NT2/D1 (cell line): ENCODE measurements around the genes TRPV4 and GPN3.

GRCh38 chr12:109461868-109462970 is 14.9 kb downstream of the KCTD10 start:
- RRBS, 2 experiments = no CpG with 5 or more reads among the region's 14 CpGs

DNA sequence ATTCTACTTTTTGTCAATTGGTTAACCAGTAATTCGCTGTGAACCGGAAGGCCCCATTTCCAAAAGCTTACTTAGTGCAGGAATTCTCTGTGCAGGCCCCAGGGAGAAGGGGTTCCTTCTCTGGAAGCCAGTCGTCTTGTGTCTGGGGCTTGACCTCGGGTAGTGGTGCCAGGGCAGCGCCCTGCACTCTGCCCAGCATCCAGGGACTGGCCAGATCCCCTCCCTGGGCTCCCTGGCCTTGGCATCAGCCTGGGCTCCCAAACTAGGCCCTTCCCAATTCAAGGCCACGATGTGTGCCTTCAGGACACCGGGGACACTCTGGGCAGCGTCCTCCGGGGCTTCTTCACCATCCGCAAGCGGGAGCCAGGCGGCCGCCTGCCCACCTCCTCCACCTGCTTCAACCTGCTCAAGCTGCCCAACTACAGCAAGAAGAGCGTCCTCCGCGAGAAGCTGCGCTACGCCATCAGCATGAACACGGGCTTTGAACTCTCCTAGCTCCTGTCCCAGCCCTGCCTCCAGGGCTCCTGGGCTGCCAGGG is 38.9 kb downstream of the MMAB start:
- RRBS, 2 experiments = 96 to 100% methylated on average over 2 of the region's 19 CpGs

- RRBS, 2 experiments = 3% methylated on average over 13 of the region's 37 CpGs
Observed at GRCh38 chr12:109718171-109718760, 4.6 kb downstream of the FAM222A start.

DNA sequence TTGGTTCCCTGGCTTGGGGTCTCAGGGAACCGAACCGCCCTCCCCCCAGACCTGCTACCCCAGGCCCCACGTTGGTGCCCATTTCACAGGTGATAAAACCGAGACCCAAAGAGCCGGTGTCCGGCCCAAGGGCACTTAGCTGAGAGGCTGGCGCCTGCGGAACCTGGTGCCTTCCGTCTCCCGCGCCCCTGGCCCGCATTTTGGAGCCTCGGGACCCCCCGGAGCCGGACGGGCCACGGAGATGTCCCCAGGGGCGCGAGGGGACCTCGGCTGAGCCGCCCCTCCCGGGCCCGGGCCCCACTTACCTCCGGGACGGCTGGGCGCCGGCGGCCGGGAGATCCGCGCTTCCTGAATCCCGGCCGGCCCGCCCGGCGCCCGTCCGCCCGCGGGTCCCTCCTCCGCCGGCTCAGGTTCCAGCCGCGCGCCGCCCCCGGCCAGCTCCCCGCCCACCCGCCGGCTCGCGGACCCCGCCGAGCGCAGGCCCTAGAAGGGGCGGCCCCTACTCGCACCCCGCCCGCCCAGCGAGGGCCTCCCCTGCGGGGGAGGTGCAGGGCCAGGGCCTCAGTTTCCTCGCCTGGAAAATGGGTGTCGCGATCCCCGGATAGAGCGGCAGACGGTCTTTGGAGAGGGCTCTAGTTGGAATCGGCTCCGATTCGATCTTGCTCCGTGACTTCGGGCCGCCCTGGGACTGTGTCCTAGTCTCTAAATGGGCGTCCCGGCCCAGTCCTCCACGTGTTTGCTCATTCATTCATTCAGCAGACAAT is at the start of gene TRPV4:
Gene TRPV4 (minus strand): TSS at position 354 of the 764 bp plus-strand sequence.
- RRBS, 2 experiments = under 1 to 25% methylated on average over 11 to 20 of the region's 76 CpGs

DNA sequence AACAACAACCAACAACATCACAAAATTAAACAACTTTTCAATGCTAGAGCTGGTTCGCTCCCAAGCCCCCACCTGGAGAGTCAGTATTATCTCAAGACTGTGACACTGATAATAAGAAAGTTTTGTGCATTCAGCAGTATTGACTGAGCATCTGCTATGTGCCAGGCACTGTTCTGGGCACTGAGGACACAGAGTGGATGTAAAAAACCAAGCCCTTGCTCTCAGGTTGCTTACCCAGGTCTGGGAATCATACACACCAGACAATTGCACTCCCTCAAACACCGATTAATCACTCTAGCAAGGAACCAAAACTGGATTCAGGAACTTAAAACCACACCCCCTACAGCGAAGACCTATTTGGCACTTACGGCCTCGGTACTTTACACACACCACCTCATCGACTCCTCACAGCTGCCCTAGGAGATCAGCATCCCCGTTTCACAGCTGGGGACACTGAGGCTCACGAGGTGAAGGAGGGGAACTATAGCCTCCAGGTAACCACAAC is 1.7 kb downstream of the GLTP start:
- RRBS, 2 experiments = no CpG with 5 or more reads among the region's 8 CpGs

GRCh38 chr12:109903688-109904277 is 3.7 kb downstream of the TCHP start:
- RRBS, 2 experiments = no CpG with 5 or more reads among the region's 9 CpGs

- RRBS, 2 experiments = no CpG with 5 or more reads among the region's 4 CpGs
Observed at GRCh38 chr12:110042211-110042748, 6.0 kb downstream of the C12orf76 start.

GRCh38 chr12:110072957-110074100 is 25.0 kb upstream of the C12orf76 start:
- RRBS, 2 experiments = no CpG with 5 or more reads among the region's 21 CpGs

- RRBS, 2 experiments = no CpG with 5 or more reads among the region's 18 CpGs
Observed at GRCh38 chr12:110108783-110110112, 14.9 kb upstream of the IFT81 start.

DNA sequence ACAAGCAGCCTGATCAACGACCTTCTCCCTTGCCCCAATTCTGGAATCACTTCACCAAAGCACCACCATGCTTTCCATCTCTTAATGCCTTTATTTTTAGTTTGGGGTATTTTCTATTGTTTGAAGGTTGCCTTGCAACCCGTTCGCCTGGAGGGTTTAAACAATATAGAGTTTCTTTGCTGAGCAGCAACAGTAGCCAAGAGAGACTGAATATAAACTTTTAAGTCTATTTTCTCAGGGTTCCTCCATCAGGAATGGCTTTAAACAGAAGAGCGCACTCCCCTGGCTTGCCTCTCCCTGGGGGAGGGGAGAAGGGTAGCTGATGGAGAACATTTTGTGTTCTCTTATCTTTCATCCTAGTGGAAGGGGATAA is 34.6 kb upstream of the ATP2A2 start:
- RRBS, 2 experiments = no CpG with 5 or more reads among the region's 4 CpGs

GRCh38 chr12:110246842-110247608 is 34.0 kb upstream of the ATP2A2 start:
- RRBS, 2 experiments = no CpG with 5 or more reads among the region's 7 CpGs

GRCh38 chr12:110270259-110271154 is 10.5 kb upstream of the ATP2A2 start:
- RRBS, 2 experiments = no CpG with 5 or more reads among the region's 4 CpGs

DNA sequence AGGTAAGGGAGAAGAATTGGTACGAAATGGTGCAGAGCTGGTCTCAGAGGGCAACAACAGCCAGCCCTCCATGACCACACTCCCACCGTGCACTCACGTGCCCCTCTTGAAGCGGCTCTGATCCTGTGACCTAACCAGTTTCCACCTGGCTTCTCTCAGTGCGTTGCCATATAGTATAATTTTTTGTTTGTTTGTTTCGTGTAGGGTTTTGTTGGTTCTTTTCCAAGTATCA is 1.4 kb upstream of the ATP2A2 start:
- RRBS, 2 experiments = no CpG with 5 or more reads among the region's 6 CpGs

GRCh38 chr12:110335090-110336311 is 54.5 kb downstream of the ATP2A2 start:
- RRBS, 2 experiments = no CpG with 5 or more reads among the region's 9 CpGs

DNA sequence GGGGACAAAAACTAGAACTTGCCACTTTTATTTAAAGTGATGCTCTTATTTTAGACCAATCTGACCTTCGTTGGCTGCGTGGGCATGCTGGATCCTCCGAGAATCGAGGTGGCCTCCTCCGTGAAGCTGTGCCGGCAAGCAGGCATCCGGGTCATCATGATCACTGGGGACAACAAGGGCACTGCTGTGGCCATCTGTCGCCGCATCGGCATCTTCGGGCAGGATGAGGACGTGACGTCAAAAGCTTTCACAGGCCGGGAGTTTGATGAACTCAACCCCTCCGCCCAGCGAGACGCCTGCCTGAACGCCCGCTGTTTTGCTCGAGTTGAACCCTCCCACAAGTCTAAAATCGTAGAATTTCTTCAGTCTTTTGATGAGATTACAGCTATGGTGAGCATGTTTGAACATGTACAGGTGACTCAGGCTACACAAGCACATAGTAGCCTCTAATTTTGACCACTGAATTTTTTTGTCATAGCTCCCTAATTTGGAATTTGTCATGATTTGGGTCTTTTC is 59.6 kb downstream of the ATP2A2 start:
- RRBS, 2 experiments = 98% methylated on average over 3 of the region's 21 CpGs; no CpG with 5 or more reads in 1 of the 2 experiments

DNA sequence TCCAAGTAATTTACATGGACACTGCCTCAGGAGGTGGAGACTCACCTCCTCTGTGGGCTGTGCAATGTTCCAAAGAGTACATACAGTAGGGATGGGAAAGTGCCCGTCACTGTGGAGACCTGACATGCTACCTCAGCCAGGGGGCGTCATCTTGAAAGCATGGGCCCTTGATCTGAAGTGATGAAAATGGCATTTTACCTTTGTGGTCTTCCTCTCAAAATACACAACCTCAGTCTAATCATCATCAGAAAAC is 48.5 kb downstream of the ANAPC7 start:
- RRBS, 2 experiments = no CpG with 5 or more reads among the region's 2 CpGs

GRCh38 chr12:110467850-110469034 is at the start of gene GPN3:
TSS of gene GPN3 (minus strand) at chr12:110468257.
- RRBS, 2 experiments = under 1 to 1% methylated on average over 41 of the region's 93 CpGs

DNA sequence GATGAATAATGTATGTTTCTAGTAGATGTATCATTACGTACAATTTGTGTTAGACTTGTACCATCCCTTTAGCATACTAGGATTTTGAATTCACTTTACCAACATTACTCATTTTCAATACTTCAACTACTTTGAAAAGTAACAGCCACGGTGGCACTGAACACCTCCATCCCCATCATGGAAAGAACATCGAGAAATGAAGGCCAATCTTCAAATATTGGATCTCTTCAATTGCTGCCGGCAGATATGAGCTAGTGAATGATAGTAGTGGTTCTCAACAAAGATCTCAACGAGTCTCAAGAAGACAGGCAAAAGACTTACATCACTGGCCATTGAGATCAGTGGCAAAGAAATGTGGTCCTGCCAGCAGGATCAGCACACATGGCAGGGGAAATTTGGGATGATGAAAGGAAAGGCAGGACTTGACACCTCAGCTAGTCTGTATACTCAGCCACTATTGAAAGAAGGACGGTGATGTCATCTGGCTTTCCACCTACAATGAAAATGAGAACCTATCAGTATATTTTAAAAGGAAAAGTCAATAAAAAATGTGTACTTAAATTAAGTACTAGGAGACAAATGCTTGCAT is 34.6 kb downstream of the RAD9B start:
- RRBS, 2 experiments = no CpG with 5 or more reads among the region's 6 CpGs

DNA sequence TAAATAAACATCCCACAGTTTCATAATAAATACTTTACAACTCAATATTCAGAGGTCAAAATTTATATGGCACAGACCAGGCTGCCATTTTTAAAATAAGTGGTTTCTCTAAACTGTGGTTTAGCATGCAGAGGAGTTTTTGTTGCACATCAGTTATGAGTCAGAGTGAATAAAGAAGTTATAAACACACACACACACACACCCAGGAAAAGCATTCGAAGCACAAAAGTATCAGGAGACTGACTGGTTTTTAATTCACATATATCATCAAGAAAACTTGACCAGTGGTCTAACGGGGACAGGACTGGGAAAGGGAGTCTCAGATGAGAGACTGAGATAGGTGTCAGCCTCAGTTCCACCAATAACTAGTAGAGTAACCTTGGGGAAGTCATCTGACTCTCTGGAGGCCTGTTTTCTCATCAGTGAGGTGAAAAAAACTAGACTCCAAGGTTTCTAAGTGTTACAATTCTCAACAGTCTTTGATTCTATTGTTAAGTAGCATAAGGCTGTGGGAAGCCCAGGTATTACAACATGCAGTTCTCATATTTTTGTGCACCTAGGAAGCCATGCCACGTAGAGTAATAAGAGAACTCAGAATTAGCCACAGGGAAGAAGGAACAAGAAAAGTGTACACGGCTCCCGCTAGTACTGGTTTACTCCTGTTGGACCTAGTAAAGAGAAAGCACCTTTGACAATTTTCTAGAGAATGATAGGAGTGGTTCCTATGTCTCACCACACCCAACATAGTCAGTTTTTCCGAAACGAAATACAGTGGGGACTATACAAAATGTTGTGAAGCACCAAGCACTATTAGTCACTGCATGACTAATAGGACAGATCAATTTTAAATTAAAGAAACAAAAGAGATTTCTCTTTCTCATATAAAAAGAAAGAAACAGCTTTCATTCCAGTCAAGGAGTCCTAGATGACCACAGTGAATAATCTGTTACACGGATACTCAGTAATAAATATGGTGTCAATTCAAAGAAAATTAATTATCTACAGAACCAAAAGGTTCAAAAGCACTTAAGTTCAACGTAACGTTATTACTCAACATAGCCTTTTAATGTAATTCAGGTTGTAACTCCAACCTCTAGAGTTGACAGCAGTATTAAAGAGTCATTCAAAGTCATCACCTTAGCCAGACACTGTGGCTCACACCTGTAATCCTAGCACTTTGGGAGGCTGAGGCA is 5.0 kb downstream of the PPTC7 start:
- RRBS, 2 experiments = no CpG with 5 or more reads among the region's 10 CpGs

DNA sequence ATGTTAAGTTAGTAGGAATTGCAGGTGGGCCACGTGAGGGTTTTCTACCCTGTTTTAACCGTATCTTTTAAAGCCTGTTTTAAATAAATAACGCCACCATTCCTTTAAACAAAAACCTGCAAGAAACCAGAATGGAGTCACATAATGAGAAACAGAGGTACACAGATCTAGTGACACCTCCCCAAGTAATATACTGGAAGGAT is 346 bp upstream of the PPTC7 start:
- RRBS, 2 experiments = no CpG with 5 or more reads among the region's 3 CpGs